Helper T cell (primary cell): ENCODE measurements around the genes CCDC60 and RPLP0.

GRCh38 chr12:119334085-119334849, at the start of gene CCDC60:
Gene CCDC60 (plus strand): TSS chr12:119334729.
- PRO-cap, 2 experiments = no peak in any of the 2 experiments

DNA sequence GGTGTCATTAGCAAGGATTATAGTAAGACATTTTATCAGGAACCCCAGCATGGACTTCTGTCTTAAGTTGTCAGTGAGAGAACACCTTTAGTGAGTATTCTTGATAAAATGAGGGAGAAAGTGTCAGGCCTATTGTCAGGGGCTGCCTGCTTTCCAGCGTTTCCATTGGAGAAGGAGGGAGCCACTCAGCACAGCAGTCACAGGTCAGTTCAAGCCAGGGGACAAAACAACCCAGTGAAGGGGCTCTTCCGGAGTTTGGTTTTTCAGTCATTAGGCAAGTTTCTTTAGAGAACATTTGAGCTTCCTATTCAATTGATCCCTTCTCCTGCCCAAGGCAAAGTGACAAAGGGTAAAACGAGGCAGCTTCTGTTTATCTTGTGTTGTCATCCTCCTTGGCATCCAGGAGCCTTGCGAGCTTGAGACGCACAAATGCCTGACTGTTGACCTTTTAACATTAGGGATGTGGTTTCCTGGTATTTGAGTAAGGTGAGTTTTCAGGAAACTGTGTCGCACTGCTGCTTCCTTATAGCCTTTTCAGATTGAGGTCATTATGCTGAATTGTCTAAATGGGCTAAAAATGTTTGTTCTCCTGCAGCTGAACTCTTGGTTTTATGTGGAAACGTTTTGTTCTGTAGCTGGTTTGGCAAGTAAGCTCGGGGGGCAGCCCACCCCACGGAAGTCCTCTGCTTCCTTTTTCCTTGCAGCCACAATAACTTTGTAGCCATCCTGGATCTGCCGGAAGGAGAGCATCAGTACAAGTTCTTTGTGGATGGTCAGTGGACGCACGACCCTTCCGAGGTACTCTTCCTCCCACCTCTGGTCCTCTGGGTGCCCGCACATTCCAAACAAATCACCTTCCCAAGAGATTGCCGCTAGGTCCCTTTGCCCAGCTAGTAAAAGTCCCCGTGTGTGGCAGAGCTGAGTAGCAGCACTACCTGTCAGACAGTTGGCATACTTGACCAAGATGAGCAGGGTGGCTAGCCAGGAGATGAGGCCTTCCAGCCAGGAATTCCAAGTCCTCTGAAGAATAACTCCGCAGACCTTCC, 5.7 kb downstream of the PRKAB1 start:
- PRO-cap, 2 experiments = no peak in any of the 2 experiments

DNA sequence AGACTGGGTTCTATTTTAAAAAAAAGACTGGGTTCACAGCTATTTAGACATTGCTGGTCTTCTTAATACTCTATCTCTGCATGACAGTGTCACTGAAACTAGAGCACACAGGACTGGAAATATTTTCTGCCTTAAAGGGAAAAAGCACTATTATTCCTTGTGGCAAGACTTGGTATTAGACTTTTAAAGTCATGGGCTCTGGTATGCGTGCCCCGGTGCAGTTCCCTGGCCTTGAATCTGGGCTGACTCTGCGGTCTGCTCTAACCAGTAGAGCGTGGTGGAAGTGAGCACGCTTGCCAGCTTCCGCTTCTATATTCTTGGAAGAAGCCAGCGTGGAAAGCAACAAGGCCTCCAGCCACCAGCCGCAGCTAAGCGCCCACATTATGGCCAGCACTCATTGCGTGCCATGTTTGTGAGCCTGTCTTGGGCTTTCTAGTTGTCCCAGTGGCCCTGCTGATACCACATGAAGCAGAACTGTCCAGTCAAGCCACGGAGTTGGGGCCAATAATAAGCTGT, 31.4 kb downstream of the PRKAB1 start:
- PRO-cap, 2 experiments = no peak in any of the 2 experiments

DNA sequence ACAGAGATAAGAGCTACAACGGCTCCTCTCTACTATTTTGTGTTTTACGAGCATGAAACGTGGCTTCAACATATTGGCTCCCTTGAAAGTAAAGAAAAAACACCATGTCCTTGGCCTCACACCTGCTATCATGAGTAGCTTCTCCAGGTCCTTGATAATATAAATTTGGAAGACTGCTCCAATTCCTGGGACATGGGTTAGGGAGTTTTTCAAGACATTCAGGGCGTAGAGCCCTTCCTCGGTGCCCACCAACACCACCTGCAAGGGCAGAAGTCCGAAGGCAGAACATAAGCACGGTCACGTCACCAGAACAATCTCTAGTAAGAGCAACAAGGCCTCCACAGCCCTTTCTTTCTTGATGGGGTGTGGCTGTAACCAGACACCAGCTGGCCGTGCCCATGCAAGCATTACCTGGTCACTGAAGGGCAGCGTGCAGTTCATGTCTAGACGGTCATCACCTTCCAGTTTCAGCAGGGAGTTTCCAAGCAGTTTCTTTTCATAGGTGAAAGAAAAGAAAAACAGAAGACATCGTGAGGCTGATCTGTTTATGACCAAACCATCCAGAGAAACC, 42.3 kb downstream of the PRKAB1 start:
- PRO-cap, 2 experiments = no peak in any of the 2 experiments

DNA sequence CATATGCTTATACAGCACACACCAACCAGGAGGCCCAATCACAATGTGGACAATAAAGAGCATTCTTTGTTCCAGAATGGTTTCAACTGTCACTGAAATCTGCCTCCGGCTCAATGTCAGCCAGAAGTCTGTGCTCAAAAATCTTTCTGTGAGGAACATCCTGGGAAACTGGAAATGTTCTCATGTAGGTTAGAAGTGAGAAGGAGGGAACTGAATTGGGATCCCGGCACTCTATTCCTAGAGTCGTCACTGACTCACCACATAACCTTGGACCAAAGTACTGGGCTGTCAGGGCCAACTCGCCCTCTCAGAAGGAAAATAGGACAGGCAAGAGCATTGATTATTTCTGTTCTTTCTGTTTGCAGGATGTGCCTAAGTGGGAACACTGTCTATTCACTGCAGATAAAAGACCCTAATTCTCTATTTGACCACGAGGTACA, 57.6 kb downstream of the PRKAB1 start:
- PRO-cap, 2 experiments = no peak in any of the 2 experiments

DNA sequence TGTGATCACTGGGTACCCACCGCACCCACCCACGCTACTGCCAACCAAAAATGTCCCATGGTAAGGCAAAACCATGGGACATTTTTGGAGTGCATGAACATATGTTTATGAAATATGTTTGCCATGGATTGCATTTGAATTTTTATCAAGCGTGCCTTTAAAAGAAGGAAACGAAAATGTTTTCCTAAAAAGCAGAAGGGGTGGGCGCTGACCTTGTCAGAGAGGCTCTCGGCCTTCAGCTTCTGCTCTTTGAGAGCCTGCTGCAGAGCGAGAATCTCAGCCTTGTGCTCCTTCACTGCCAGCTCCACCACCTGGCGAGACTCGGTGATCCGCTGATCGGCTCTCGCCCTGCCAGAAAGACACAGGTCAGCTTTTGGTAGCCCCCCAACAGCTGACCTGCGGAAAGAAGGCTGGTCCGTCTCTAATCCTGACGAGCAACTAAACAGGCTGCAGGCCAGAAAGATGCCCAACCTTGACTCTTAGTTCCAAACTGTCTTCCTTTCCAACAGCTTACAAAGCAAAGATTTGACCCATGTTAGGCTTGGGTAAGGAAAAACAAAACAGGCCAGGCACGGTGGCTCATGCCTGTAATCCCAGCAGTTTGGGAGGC, 62.5 kb downstream of the PRKAB1 start:
- PRO-cap, 2 experiments = no peak in any of the 2 experiments

DNA sequence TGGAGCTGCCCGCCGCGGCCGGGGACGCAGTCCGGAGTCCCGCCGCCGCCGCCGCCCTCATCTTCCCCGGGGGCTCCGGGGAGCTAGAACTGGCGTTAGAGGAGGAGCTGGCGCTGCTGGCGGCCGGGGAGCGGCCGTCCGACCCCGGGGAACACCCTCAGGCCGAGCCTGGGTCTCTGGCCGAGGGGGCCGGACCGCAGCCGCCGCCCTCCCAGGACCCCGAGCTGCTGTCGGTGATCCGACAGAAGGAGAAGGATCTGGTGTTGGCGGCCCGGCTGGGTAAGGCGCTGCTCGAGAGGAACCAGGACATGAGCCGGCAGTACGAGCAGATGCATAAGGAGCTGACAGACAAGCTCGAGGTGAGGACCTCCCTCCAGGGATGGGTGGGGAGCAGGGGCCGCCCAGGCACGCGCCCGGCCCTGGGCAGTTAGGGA, 920 bp downstream of the BICDL1 start:
- PRO-cap, 2 experiments = no peak in any of the 2 experiments

GRCh38 chr12:120064112-120065080, 52.2 kb downstream of the RAB35 start:
- PRO-cap, 2 experiments = no peak in any of the 2 experiments

DNA sequence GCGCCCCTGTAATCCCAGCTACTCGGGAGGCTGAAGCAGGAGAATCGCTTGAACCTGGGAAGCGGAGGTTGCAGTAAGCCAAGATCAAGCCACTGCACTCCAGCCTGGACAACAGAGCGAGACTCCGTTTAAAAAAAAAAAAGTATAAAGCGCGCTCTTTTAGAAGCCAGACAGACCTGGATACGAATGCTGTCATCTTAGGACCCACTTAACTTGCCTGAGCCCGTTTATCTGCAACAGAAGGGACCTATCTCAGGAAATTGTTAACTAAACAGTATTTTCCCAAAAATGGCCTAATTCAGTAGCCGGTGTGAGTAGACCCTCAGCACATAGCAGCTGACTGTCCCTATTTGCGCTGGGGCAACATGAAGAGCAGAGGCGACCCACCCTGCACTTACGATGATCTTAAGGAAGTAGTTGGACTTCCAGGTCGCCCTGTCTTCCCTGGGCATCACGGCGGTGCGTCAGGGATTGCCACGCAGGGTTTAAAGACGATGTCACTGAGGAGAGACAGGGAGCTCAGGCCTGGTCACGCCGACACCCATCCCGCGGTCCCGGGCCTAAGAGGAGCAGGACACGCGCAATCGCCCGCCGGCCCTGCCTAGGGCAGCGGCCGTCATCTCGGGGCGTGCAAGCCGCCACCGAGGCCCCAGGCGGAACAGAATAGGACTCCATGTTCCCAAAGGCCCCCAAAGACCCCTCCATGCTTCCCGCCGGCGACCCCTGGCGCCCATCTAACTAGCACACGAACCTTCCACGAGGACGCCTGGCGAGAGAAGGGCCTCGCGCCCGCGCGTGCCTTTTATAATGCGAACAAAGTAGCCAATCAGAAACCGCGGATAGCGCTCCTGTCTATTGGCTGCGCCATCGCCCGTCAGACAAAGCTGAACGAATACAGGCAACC, at the start of gene RPLP0:
RPLP0 (minus strand) TSS at position 780 of the 904 bp plus-strand sequence.
- PRO-cap, 2 experiments = peak in 2 of 2 experiments; most common minus-strand start position 776 of the sequence (in 2)

- PRO-cap, 2 experiments = no peak in any of the 2 experiments
Observed at GRCh38 chr12:120223716-120225197, 23.3 kb upstream of the RPLP0 start.

- PRO-cap, 2 experiments = no peak in any of the 2 experiments
Observed at GRCh38 chr12:120229140-120230339, 28.6 kb upstream of the RPLP0 start.

- PRO-cap, 2 experiments = no peak in any of the 2 experiments
Observed at GRCh38 chr12:120238909-120239385, 26.6 kb downstream of the PXN start.

DNA sequence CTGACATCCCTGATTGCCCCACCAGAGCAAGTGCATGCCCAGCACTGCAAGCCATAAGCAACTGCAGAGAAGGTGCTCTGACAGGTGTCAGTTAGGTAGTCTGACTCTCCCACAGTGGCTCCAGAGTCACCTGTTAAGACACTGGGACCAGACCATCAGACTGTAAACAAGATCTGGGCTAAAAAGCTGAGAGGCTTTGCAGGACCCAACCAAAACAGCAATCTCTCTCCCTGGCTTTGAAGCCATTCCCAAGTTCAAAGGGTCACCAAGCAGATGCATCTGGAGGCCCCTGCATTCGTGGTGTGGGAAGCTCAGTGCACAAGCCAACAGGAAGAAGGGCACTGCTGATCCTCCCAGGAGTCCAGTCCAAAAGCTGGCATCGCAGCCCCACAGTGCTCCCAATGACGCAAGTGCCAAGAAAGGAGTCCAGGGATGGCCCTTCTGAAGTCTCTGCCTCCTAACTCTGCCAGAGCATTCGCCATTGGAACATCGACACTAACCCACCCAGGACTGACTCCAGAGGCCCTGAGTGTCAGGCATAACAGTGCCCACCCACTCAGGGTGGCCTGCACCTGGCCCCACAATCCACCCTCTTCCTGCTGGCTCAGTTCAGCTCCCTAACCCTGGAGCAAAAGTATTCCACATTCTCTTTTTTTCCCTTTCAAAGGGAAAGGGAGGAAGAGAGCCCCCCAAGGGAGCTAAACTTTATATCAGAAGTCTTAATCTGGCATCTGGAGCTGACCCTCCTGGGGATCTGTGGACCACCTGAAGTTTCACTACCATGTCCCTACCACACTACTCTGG, 25.0 kb downstream of the PXN start:
- PRO-cap, 2 experiments = no peak in any of the 2 experiments

- PRO-cap, 2 experiments = no peak in any of the 2 experiments
Observed at GRCh38 chr12:120454865-120455628, 8.8 kb downstream of the GATC start.

DNA sequence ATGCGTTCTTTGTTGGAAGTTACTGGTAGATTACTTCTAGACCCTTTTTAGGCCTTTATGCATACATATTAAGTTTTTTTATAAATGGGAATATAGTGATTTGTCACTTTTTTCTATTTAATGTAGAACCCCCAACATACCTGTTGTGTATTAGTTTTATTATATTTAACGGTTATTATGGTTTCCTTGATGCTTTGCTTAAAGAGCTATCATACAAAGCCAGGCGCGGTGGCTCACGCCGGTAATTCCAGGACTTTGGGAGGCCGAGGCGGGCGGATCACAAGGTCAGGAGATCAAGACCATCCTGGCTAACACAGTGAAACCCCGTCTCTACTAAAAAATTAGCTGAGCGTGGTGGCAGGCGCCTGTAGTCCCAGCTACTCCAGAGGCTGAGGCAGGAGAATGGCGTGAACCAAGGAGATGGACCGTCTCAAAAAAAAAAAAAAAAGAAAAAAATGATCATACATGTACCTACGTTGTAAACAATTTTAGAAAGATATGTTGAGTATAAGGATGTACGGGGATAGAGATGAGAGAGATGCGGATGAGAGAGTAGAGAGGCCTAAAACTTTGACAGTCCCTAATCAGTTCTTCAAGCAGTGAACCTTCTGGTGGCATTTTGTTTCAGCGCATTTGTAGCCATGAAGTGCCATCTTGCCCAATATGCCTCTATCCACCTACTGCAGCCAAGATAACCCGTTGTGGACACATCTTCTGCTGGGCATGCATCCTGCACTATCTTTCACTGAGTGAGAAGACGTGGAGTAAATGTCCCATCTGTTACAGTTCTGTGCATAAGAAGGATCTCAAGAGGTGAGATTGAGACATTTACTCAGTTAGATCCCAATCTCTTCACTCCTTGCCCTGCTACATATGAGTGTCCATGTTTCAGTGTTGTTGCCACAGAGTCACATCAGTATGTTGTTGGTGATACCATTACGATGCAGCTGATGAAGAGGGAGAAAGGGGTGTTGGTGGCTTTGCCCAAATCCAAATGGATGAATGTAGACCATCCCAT, 22.8 kb downstream of the RNF10 start:
- PRO-cap, 2 experiments = no peak in any of the 2 experiments

DNA sequence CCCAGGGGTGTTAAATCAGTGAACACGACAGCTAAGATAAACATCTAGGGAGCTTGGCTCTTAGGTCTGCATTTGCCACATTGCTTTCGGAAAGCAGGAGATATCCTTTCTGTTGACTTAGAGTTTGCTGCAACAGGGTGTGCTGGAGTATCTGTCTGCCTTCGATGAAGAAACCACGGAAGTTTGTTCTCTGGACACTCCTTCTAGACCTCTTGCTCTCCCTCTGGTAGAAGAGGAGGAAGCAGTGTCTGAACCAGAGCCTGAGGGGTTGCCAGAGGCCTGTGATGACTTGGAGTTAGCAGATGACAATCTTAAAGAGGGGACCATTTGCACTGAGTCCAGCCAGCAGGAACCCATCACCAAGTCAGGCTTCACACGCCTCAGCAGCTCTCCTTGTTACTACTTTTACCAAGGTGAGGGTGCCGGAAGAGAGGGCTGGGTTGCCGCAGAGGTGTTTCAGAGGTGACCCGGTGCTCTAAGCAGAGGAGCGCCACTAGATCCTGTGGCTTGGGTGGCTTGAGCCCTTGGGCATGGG, 17.9 kb downstream of the POP5 start:
- PRO-cap, 2 experiments = no peak in any of the 2 experiments

GRCh38 chr12:120580127-120580602, 1.0 kb downstream of the POP5 start:
- PRO-cap, 2 experiments = no peak in any of the 2 experiments

DNA sequence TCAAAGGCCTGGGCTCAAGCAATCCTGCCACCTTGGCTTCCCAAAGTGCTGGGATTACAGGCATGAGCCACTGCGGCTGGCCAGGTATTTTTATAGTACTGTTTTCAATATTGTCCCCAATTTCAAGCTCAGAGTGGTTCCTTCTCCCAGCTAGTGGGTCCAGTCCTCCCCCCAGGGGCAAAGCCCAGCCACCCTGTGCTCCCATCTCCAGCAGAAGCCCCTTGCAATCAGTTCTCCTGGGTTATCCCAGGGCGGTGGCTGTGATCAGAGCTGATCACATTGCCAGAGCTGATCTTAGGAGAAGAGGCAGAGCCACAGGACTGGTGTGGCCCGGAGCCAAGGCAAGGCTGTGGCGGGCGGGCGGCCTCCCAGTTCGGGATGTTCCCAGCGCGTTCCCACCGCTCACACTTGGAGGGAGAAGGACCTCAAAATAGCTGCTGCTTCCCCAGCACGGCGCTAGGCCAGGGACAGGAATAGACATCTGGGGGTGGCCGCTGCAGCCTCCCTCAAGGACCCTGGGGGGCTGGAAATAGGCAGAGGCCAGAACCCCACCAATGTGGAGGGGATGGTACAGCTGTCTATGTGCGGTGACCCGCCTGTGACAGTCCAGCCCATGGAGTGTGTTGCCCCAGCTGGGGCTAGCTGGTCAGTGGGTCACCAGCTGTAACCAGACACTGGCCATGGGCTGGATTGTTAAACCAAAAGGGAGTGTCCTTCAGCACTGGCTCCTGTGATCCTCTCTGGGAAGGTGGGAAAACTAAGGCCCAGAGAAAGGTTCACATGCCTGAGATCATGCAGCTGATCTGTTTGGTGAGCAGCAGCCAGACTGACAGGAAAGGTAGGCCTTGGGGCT, 7.8 kb upstream of the POP5 start:
- PRO-cap, 2 experiments = no peak in any of the 2 experiments

- PRO-cap, 2 experiments = no peak in any of the 2 experiments
Observed at GRCh38 chr12:120648853-120649745, 8.7 kb downstream of the CABP1 start.

DNA sequence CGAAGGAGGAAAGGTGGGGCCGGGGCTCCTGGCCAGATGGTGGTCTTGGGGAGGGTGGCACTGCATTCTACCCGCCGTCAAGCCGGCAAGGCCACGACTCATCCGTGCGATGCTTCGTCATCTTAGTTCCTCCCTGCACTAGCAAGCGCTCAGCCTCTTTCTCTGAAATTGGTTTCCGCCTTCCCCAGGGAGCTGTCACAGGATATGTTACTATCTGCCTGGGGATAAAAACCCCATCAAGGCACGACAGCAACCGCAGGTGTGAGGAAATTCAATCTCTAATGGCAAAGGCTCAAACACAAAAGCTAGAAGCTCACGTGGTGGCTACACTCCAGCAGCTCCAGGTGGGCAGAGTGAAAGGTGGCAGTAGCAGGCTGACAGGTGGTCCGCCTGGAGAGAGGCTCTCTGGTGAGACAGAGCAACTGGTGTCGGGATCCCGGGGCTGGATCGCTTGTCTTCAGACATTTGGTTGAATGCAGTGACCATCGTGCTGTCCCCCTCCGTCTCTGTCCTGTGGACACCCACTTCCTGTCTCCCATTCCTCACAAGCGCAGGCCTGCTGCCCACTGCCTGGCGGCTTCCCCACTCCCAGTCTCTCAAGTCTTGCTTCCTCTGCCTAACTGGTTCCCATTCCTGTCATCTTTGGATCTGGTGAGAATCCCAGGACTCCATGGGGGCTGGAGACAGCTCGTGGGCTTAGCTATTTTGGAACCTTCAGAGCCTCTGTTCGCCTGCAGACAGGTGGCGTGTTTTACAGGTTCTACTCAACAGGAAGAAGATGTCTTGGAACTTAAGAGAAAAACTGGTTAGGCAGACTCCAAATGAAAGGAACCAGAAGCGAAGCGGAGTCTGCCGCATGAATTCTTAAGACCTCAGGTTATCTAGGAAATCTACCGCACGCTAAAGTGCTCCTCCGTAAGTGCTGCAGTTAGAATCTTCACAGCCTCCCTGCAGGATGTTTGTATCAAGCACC, 34.4 kb downstream of the ACADS start:
- PRO-cap, 2 experiments = no peak in any of the 2 experiments